ENCODE measurements around a stretch of chr14.

- RRBS = no CpG with 5 or more reads among the region's 11 CpGs
These were observed 39.2 kb downstream of the SAMD4A start for GRCh38 chr14:54605906-54606723.

DNA sequence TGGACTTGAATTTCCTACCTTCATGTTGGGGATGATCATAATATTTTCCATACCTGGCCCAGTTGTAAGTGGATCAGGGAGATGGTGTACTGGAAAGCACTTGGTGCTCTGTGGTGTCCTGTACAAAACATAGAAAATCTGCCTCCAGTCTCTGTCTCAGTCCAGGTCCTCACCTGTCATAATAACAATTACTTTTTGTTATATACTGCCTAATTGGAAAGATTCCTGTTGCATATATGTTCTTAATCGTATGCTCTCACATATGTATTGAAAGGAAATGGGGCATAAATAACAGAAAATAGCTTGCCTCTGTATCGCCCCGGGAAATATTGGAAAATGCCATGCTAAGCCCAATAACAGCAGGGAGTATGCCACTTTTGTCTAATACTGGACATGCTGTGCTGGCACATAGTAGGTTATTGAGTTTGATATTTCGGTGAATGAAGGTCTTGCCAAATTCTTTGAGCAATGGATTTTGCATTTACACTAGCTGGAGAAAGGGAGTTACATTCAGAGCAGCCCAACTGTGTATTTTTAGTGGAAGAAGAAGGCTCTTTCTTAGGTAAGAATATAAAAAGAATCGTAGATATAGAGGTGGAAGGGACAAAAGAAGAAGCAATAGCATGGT, 41.4 kb downstream of the SAMD4A start:
- RRBS = no CpG with 5 or more reads among the region's 5 CpGs

DNA sequence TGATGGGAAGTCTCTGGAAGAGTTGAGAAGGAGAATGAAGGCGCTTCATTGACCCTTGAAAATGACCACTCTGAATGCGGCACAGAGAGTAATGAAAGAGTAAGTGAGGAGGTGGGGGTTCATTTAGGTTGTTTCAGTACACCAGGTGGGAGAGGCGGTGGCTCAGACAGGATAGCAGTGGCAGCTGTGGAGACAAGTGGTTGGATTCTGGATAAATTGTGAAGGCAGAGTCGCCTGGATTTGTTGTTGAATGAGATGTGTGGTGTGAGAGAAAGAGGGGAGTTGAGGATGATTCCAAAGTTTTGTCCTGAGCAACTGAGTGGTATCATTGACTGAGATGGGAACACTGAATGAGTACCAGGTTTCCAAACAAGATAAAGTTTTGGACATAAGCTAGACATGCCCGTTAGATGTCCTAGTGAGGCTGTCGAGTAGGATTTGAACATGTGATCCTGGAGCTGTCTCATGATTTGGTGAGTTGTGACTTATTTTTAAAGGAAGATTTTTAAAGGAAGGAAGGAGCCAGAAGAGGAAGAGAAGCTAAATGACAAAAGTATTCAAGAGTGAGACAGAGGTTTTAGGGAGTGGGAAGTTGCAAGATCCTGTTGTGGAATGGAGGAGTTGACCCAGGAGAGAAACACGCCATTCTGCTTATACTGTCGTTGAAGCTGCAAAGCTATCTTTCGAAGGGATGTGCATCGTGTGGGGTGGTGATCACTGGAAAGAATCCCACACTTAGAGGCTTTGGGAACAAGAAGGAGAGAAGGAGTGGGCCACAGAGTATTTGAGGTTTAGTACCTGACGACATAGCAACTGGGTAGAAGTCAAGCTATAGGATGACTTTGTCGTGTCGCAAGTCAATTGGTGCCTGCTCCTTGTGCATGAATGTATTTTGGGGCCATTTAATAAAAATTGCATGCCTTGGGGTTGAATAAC, 82.1 kb downstream of the SAMD4A start:
- RRBS = no CpG with 5 or more reads among the region's 13 CpGs

DNA sequence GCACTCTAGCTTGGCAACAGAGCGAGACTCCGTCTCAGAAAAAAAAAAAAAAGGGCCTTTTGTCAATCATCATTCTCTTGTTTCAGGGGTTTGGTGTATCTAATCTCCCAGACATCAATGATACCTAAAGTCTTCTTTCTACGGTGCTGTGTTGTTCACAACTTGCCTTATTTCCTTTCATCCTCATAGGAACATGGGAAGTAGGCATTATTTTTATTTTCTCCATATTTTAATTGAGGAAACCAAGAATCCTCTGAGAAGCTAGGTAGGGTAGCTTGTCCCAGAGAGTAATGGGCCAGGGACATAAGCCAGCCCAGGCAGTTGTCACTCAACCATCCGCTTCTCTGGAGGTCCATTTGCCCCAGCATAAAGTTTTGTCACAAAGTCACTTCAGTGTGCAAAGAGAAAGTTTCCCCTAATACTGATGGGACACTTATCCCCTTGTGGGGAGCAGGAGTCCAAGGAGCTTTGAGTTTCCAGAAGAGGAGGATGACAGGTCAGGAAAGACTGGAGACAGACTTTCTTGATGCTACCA, 93.2 kb downstream of the SAMD4A start:
- RRBS = no CpG with 5 or more reads among the region's 4 CpGs

GRCh38 chr14:54692129-54692786, 125.3 kb downstream of the SAMD4A start:
- RRBS = no CpG with 5 or more reads among the region's 8 CpGs

GRCh38 chr14:54698017-54698999, 131.4 kb downstream of the SAMD4A start:
- RRBS = no CpG with 5 or more reads among the region's 8 CpGs

- RRBS = no CpG with 5 or more reads among the region's 7 CpGs
These were observed 145.7 kb downstream of the SAMD4A start for GRCh38 chr14:54712323-54713289.

DNA sequence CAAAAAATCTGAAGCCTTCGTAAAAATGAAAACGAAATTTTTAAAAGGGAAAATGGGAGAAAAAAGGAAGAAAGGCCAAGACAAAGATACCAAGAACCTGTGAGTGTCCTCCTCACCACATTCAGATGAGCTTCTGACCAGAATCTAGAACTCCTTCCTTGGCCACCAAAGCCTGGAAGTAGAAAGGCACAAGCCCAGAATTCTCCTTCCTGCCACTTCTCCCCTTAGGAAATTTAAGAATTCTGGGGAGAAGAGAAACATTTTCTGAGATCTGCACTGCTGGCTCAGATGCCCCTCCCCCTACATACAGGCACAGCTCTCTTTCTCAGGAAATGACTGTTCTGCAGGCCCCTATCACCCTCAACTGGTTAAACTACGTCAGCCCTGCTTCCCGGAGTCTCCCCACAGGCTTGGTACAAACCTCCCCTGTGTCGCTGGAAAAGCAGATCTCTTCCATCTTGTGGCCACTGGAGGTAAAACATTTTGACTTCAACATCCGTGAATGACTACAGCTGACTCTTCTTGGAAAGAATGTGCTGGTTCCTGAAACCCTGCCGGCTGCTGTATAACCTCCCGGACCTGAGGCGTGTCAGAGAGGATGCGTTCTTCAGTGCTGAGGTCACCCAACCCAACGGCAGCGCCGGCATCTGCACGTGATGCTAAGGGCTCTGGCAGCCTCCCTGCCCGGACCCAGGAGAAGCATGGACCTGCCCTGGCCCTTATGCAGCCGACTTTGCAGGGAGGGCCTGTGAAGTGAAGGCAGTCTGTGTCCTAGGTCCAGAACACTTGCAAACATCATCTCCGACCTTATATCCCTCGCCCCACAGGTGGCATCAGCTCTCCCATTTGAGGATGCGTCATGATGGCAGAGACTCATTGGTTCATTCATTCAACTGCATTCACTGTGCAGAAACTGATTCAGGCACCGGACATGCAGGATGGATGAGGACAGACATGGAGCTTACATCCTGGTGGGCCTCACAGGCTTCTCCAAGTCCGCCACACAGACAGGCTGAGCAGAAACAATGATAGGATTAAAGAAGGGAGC, 129.4 kb downstream of the GCH1 start:
- RRBS = 2% methylated on average over 8 of the region's 21 CpGs

DNA sequence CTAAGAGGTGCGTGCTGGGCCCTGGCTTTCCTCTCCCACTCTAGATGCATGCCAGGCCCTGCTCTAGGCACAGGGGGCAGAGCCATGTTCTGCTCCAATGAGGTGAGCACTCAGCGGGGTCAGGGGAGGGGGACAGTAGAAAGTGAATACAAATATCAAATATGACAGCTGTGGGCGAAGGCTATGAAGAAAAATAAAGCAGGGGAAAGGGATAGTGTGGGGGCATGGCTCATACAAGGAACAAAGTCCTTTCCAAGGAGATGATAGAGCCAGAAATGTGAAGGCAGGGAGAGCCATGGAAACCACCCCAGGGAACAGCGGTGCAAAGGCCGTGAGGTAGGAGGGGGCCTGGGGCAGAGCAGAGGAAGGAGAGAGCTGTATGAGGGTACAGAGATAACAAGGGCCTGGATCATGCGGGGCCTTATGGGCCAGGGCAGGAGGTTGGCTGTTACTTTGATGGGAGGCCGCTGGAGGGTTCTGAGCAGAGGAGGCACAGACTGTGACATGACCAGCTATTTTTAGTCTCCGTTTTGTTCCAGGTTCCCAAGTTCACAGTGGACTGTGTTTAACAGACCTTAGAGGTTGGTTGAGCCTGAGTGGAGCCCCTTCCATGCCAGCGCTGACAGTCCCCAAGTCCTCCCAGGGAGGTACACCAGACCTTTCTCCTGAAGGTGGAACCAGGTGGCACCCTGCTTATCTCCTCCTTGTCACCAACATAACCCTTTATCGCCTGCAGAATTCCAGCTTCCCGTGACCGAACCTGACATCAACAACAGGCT, 118.6 kb downstream of the GCH1 start:
- RRBS = no CpG with 5 or more reads among the region's 12 CpGs

GRCh38 chr14:54870110-54871184, 32.2 kb downstream of the GCH1 start:
- RRBS = no CpG with 5 or more reads among the region's 30 CpGs

GRCh38 chr14:55058812-55059518, 7.5 kb downstream of the MAPK1IP1L start:
- RRBS = no CpG with 5 or more reads among the region's 9 CpGs

- RRBS = 2% methylated on average over 4 of the region's 14 CpGs
These were observed 26.1 kb upstream of the LGALS3 start for GRCh38 chr14:55102715-55103656.

DNA sequence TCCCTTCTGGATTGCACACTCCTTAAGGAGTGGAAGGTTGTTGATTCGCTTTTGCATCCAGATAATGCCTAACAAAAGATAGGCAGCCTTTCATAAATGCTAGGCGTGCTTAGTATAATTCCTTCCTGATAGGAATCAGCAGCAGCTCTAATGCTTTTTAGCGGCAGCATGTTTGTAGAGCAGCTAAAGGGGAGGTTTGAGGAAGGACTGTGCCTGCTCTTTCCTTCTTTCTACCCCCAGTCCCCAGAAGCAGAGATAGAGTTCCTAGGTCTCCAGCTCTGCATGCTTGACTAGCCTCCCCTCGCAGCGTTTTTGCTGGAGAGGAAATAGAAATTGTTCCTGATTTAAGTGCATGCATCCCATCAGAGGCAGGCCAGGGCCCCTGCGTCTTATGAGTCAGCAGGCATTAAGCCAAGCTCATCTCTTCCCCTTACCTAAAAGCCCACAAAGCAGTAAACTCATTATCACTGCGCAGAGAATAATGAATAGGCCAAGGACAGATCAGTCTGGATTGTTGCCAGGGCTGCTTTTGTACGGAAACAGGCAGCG, 14.0 kb upstream of the TBPL2 start:
- RRBS = no CpG with 5 or more reads among the region's 9 CpGs

DNA sequence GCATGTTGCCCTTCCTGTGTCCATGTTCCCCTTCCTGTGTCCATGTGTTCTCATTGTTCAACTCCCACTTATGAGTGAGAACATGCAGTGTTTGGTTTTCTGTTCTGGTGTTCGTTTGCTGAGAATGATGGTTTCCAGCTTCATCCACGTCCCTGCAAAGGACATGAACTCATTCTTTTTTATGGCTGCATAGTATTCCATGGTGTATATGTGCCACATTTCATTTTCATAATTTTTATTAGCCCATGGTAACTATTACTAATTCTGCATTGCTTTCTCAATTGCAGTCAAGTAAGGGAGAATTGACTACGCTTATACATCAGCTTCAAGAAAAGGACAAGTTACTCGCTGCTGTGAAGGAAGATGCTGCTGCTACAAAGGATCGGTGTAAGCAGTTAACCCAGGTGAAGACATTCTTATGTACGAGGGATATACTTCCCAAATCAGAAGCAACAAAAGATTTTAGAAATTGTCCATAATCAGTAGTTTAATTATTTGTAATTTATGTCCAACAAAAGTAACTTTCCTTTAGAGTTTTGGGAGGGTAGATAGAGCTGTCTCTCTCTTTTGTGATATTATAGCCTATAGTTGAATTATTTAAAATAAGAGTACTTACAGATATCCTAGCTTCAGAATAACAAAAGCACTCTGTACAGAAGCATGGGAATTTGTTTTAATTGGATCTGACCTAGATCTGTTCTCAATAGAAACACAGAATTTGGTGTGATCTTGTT, 47.8 kb downstream of the KTN1 start:
- RRBS = no CpG with 5 or more reads among the region's 6 CpGs

DNA sequence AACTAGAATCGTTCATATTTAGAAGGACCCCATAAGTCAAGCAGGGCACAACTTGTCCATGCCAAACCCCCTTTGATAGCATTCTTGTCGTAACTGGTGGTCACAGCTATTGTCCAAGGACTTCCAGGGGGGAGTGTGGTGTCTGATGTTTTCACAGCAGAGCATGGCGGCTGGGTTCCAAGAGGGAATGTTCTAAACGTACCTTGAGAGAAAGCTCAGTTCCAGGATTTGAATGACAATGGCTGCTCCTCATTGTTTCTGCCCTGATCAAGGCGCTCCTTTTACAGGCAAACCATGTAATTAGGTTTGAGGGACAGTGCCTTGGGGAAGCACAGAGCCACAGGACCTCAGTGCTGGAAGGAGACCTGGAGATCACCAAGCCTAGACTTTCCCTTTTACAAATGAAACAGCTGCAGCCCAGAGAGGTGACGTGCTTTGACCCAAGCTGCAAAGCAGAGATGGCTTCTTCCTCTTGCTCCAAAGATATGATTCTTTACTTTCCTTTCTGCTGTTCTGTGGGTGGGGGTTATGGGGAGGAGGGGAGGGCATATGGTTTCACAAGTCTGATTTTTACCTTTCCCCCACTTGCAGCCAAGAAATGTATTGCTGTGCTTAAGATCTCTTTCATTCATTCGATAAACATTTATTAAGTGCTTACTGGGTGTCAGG, 172.7 kb downstream of the KTN1 start:
- RRBS = no CpG with 5 or more reads among the region's 7 CpGs

GRCh38 chr14:55780070-55780841, 200.2 kb downstream of the KTN1 start:
- RRBS = no CpG with 5 or more reads among the region's 8 CpGs

GRCh38 chr14:55864916-55865253, 253.3 kb upstream of the PELI2 start:
- RRBS = 73% methylated on average over 2 of the region's 10 CpGs

DNA sequence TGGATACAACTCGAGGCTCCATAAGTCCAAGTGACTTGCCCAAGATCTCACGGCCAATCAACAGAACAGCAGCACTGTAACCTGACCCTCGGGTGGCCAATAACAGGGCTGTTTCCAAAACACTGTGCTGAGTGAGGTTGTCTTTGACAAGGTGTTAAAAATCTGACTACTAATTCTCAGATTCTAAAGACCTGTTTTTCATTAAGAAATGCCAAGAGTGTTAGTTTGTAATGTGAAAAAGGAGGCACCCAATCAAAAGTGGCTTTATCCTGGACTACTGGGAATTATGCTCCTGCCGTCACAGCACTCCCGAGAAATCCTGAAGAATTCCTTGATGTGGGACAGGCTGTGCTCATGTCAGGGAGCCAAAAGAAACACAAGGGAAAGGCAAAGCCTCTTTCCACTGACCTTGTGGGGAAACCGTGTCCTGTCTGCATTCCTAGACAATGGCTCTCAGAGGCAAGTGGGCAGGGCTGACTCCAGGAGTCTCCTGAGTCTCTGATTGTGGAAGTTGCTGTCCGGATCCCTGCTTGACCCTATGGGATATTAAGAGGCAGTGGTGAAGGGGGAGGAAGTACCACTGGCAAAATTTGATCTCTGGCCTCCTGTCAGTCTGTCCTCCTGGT, 204.7 kb upstream of the PELI2 start:
- RRBS = no CpG with 5 or more reads among the region's 7 CpGs

DNA sequence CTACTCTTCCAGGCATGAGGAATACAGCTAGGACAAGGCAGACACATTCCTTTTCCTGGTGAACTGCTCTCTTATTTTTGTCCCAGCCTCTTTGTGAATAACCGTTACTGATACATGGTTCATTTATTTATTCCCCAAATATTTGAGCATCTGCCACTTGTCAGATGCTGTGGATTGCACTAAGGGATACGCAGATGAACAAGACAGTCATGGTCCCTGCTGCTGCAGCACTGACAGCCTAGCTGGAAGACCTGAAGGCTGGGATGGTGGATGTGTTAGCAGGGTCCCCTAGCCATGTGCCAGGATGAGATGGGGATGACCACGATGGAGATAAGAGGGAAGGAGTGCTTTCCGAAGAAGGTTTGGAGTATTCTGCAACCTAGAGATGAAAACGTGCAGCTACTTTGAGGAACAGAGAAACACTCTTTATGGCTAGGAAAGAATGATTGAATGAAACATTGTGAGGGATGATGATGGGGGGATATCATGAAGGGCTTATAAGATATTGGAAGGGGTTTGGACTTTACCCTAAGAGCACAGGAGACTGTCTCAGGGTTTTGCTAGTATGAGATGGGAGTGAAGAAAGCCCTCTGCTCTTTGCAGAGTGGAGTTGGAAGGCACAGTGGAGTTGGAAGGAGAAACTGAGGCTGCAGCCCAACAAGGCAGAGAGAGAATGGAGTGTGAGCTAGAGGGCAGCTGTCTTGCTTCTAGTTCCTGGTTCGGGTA, 6.4 kb downstream of the PELI2 start:
- RRBS = no CpG with 5 or more reads among the region's 6 CpGs

- RRBS = no CpG with 5 or more reads among the region's 1 CpG
These were observed 78.8 kb downstream of the PELI2 start for GRCh38 chr14:56196837-56197566.

Measured in epithelial cell of esophagus (primary cell).